Body of pancreas (tissue), 2 donors: ENCODE measurements around a stretch of chr2.

DNA sequence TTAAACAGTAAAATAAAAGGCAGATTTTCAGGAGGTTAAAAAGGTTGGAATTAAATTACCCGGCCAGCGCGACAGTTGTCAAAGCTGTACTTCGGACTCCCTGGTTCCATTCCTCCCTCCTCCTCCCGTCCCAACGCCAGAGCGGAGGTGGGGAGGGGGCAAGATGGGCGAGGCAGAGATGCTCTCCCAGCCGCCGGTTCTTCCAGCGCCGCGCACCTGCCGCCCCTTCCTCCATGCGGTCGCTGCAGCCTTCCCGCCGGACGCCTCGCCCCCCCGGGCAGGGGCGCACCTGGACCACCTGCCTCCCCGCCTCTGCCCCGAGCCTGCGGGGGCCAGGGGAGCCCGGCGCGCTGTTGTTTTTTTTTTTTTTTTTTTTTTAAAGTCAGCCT, 728 bp upstream of the NAB1 start:
- PRO-cap = bidirectional peak, plus-strand start at position 139 of the sequence, minus-strand start at position 107 of the sequence
- RAMPAGE, long total RNA, 2 experiments = no peak in any of the 2 experiments

DNA sequence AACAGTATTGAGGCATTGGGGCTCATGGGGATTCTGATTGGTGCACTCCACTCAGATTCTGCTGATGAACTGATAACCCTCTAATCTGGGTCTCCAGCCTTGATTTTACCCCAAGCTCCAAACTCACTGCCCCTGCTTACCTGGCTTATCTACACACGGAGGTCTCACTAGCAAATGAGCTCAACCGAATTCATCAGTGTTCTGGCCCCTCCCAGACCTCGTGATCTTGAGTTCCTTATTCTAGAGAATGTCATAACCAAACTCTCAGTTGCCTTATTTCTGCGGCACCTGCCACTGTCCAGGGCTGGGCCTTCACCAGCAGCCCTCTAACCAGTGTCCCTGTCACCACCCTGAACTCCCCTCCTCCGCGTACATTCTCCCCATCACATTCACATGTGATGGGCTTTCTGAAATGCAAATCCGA, 30.9 kb downstream of the NAB1 start:
- PRO-cap = no peak
- RAMPAGE, long total RNA, 2 experiments = no peak in any of the 2 experiments

GRCh38 chr2:190845693-190846008, 35.0 kb upstream of the GLS start:
- PRO-cap = no peak
- RAMPAGE, long total RNA, 2 experiments = no peak in any of the 2 experiments

DNA sequence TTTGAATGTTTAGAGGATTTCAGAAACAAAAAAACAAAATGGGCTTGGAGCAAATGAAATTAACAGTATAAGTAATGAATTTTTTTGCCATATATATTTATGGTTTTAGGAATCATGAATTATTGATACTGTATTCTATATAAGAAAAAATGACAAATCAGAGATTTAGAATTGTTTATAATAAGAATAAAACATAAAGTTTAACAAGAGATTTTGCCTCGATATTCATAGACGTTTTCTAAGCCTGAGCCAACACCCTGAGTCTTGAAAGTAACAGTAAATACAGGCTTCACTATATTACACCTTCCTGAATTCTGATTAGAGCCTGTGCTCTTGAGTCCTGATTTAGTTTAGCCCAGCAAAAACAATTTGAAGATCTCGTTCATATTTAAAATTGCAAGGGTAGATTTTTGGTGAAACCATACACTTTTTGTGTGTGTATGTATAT, 25.8 kb downstream of the GLS start:
- PRO-cap = no peak
- RAMPAGE, long total RNA, 2 experiments = no peak in any of the 2 experiments

GRCh38 chr2:190915498-190916397, 35.1 kb downstream of the GLS start:
- PRO-cap = no peak
- RAMPAGE, long total RNA, 2 experiments = no peak in any of the 2 experiments

DNA sequence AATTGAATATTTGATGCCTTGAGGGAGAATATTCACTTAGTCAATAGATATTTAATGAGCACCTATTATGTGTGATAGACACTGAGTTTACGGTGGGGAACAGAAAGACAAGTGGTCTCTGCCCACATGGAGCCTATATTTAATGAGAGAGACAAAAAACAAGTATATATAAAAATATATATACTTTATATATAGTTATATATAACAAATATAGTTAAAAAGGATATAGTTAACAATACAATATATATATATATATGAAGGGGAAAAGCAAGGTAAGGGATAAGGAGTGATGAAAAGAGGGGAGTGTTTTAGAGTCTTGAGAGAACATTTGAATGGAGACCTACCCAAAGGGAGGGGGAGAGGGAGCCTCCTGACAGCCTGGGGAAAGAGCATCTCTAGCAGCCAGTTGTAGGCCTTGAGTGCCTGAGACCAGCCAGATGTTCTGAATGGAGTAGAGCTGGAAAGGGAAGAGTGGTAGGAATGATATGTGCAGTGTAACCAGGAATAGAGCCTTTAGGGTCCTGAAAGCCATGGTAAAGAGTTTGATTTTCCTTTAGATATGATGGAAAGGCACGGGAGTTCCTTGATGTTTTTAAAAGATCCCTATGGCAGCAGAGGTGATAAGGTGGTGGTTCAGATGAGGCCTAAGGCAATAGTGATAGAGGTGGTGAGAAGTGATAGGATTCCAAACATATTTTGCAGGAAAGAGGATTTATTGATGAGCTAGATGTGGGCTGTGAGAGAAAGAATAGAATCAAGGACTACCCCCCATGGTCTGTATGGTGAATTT, 64.0 kb downstream of the STAT1 start:
- PRO-cap = no peak
- RAMPAGE, long total RNA, 2 experiments = no peak in any of the 2 experiments

GRCh38 chr2:190963906-190964728, 49.9 kb downstream of the STAT1 start:
- PRO-cap = no peak
- RAMPAGE, long total RNA, 2 experiments = no peak in any of the 2 experiments

DNA sequence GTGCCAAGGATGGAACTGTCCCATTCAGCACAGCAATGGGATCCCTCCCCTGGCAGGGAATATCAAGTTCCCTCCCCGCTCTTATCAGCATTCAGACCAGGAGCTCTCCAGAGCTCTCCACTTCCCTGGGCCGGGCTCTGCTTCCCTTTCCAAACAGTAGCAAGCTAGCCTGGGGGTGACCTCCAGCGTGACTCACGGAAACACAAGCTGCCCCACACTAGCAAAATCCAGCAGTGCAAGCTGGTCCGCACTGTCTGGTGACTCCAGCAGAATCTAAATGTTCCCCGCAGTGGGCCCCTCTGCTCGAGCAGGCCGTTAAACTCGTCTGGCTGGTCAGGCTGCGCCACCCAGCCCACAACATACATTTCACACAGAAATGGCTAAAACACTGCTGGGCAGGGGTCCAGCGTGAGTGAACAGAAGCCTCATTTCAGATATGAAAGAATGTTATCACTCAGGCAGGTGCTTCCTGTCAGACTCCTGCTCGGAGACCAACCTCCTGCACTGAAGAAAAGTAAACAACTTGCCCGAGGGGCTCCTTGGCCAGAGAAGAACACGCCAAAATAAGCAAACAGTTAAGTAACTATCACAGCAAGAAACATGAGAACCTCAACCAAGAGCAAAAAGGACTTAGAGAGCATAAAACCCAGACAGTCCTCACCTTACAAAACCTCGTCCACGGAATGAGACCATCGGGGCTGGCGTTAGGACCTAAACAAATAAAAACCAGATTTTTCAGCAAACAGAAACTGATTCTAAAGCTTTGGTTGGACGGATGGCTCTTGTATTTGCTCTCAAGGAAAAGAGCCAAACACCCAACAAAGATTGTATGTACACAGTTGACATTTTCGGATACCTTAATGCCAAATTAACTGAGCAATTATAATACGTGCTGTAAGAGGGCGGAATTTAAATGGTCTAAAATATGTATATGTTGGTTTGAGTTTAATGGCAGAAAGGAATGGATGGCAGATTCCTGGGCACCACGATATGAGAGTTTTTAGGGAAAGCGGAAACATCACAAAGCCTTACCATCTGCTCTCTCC, 33.7 kb downstream of the STAT1 start:
- PRO-cap = no peak
- RAMPAGE, long total RNA, 2 experiments = no peak in any of the 2 experiments

- PRO-cap = no peak
- RAMPAGE, long total RNA, 2 experiments = no peak in any of the 2 experiments
Measured at GRCh38 chr2:190986124-190987112, 27.6 kb downstream of the STAT1 start.

- PRO-cap = no peak
- RAMPAGE, long total RNA, 2 experiments = no peak in any of the 2 experiments
Measured at GRCh38 chr2:191012321-191013086, 1.5 kb downstream of the STAT1 start.

DNA sequence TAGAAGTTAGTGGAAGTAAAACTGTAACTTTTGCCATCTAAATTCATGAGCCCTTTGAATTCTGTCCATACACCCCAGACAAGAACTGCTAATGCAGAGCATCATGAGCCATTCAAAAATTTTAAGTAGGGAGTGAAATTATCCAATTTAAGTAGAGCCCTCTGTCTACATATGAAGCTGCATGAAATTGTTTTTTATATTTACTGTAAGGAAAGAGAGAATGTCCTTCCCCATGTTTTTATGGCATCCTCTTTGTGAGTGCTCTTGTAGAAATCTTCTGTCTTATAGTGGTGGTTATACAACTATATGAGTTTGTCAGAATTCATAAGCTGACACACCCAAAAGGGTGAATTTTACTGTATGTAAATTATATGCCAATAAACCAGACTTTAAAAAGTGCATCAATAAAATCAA, 10.4 kb upstream of the STAT1 start:
- PRO-cap = no peak
- RAMPAGE, long total RNA, 2 experiments = no peak in any of the 2 experiments

- PRO-cap = unidirectional peak, plus-strand start at chr2:191064808
- RAMPAGE, long total RNA, 2 experiments = no peak in any of the 2 experiments
Measured at GRCh38 chr2:191064430-191065037, 50.6 kb upstream of the STAT1 start.

- PRO-cap = no peak
- RAMPAGE, long total RNA, 2 experiments = no peak in any of the 2 experiments
Measured at GRCh38 chr2:191115094-191115919, 35.5 kb downstream of the STAT4 start.

GRCh38 chr2:191128006-191128644, 22.7 kb downstream of the STAT4 start:
- PRO-cap = no peak
- RAMPAGE, long total RNA, 2 experiments = no peak in any of the 2 experiments

GRCh38 chr2:191249240-191250056, 4.2 kb downstream of the MYO1B start:
- PRO-cap = no peak
- RAMPAGE, long total RNA, 2 experiments = no peak in any of the 2 experiments

GRCh38 chr2:191360453-191361277, 115.5 kb downstream of the MYO1B start:
- PRO-cap = no peak
- RAMPAGE, long total RNA, 2 experiments = no peak in any of the 2 experiments

GRCh38 chr2:191363547-191364026, 118.4 kb downstream of the MYO1B start:
- PRO-cap = no peak
- RAMPAGE, long total RNA, 2 experiments = no peak in any of the 2 experiments

GRCh38 chr2:191370086-191371024, 125.2 kb downstream of the MYO1B start:
- PRO-cap = no peak
- RAMPAGE, long total RNA, 2 experiments = no peak in any of the 2 experiments

DNA sequence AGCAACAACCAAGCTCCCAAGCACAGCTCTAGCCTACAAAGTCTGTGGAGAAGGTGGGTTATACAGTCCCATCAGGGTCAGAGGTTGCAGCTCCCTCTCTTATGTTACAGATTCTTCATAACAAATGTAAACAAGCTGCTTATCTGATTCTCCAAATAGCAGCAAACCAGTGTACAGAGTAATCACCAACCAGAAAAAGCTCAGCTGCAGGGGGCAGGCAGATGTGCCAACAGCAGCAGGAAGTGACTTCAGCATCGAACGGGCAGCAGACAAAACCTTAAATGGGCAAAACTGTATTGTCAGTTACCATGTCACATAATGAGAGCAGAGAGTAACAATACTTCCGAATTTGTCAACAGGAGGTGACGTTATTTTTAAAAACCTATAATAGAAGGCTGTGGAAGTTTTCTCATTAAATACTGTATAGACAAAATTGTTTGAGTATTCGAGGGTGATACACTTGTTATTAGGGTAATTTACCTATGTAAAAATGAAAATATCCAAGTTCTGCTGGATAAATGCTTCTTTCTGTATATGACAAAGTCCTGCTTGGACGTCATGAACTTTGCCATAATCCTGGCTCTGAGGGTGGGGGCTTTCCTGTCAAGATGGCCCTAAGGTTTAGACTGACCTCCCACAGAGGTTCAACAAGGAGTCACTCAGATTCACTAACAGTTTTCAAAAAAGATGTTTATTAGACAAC, 52.7 kb upstream of the NABP1 start:
- PRO-cap = no peak
- RAMPAGE, long total RNA, 2 experiments = no peak in any of the 2 experiments

DNA sequence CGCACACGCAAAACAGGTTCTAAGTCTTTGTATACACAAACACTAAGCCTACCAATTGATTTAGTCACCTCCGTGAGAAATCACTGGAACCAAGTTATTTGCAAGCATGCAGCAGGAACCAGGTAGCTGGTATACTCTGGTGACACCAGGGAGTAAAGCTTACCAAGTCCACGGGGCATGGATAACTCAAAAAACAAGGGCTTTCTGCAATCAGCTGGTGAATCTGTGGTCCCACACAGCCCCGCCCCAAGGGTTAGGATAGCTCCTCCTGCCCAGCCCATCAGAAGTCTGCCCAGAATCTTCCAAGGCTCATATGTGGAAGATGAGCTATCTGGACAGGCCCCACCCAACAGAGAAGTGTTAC, 39.5 kb upstream of the NABP1 start:
- PRO-cap = no peak
- RAMPAGE, long total RNA, 2 experiments = no peak in any of the 2 experiments